Endodermal cell (in vitro differentiated cells): Measurements from ENCODE around the genes KRT37, KRT32, EIF1 and P3H4.

- PRO-cap = no peak
These were observed at the start of gene KRT37 for GRCh38 chr17:41424403-41424856. Gene KRT37 (minus strand): TSS chr17:41424585.

DNA sequence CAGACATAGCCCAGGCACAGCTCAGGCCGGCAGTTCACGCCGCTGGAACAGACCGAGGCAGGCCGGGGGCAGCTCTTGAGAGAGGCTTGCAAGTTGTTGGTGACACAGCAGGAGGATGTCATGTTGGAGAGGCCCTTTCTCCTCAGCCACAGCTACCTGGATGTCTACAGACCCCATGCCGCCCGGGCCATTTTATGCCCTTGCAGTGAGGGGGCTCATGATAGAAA is at the start of gene KRT32:
KRT32 (minus strand) TSS at position 183 of the 227 bp plus-strand sequence.
- PRO-cap = no peak

DNA sequence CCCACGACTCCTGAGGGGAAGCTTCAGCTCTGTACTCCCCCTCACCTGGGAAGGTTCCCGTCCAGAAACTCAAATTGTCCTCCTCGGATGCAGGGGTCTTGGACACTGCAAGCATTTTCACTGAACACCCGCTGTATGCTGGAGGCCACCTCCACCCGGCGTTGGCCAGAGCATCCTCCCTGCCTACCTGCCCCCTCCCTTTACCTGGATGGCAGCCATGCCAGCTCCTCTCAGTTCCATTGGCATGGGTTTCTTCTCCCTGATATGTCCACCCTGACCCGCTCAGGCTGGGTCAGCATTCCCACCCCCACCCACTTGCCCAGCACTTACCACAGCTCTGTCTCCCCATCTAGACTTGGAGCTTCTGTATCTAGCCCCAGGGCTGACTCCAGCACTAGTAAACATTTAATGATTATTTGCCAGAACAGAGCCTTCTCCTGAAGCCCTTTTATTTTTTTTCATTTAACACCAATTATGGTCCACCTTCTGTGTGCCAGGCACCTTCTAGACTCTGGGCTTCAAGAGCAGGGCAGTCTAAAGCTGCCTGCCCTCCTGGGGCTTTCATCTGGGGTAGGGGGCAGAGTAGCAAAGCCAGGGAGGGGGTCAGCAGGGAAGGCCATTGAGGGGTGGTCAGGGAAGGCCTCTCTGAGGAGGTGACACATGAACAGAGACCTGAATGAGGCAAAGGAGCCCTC is 8.8 kb upstream of the KRT19 start:
- PRO-cap = no peak

GRCh38 chr17:41582146-41582807 is 4.4 kb downstream of the KRT14 start:
- PRO-cap = no peak

- PRO-cap = no peak
These were observed 1.8 kb downstream of the KRT17 start for GRCh38 chr17:41622678-41622877.

GRCh38 chr17:41625516-41626052 is 1.2 kb upstream of the KRT17 start:
- PRO-cap = no peak

DNA sequence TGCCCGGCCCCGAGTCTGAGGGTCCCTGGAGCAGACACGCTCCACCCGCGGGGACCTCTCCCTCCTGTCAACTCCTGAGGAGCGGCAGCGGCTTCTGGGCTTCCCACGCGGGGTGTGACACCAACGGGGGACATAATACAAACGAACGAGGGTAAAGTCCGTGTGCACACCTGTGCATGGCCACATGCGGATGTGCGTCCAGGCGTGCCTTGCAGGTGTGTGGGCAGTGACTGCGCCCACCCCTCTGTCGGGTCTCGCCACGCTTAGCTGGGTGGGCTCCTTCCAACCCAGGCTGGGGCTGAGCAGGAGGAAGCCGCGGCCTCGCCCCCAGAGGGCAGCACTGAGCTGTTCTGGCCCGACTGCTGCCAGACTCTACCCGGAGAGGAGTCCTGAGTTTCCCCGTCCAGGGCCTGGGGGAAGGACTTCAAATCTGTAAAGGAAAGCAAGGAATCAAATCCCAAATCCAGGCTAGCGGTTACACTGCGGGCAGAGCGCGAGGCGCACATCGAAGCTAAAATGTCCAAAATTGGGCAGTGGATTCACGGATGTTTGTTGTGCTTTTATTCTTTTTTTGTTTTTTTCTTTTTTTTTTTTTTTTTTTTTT is 24.2 kb upstream of the KRT17 start:
- PRO-cap = no peak

GRCh38 chr17:41665216-41665875 is 23.3 kb upstream of the EIF1 start:
- PRO-cap = no peak

DNA sequence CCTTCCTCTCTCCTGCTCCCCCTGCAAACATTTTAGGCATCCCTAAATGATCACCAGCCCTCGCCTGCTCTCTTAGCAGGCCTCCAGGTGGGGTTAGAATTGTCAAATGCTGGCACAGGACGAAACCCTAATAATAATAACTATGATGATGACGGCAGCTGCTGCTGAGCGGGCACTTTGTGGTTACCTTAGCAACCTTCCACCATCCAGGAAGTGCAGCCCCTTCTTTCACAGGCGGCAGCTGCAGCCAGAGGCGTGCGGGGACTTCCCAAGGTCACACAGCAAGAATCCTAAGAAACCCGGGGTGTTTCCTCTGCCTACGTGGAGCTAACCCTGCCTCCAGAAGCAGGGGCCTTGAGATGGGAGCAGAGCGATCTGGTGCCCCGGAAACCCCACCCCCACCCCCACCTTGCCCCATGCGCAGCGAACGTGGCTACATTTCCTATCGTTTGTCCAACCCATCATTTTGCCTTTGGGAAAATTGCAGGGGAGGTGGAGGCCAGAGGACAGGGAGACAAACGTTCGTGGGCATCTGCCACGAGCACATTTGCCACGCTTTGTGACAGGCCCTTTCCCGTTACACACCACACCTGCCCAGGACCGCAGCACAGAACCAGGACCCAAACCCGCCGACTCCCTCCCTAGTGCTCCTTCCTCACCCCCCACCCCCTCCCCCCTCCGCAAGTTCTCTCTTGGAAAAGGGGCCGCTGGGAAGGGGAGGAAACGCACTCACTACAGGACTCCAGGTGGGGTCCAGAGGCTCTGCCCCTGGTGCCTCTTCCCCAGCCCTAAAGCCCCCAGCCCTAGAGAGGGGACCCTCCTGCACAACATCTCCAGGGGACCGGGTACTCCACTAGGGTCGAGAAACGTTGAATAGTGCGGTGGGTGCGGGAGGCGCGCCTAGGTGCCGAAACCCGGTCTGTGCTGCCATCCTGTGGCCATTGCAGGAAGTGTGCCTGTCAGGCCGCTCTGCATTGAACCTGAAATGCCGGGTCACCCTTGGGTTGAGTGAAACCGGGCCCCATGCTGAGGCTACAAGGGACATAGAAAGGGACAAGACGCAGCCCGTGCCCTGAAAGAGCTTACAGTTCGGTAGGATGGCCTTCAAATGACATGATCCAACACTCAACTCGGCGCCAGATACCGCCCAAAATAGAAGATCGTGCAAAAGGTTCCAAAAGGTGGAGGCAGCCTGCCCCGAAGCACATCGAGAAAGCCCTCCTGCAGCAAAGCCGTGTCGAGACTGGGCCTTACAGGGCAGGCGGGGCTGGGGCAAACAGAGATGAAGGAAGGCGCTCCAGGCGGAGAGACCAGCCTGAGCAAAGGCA is 22.0 kb upstream of the EIF1 start:
- PRO-cap = unidirectional peak, minus-strand start at position 875 of the sequence

DNA sequence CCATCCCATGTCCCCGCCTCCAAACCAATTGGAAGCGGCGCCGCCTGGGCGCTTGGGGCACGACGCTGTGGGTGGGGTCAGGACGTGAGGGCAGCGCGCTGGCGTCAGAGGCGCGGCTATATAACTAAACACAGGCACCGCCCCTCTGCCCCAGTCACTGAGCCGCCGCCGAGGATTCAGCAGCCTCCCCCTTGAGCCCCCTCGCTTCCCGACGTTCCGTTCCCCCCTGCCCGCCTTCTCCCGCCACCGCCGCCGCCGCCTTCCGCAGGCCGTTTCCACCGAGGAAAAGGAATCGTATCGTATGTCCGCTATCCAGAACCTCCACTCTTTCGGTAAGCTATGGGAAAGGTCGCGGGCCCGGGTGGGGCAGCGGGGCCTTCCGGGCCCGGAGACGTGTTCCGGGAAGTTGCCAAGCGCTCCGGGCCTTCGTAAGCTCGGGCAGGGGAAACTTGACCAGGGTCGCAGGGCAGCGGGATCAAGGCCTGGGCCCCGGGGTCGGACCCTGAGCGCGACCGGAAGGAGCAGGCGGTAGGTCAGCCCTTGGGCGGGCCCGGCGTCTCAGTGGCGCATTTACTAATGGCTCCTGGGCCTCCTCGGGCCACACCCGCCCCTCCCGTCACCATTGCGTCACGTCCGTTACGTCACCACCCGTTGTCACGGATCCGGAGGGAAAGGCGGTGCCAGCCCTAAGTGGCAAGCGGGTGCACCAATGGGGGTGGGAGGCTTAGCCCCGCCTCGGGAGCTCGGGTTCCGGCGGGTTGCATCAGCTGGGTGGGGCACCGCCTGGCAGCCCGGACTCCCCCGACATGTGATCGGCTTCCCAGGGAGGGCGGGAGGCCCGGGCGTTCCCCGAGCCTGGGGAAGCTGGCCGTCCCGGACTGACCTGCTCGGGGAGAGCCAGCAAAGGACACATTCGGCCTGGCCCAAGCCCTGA is at the start of gene EIF1:
EIF1 (plus strand) TSS at position 148 of the 934 bp plus-strand sequence.
- PRO-cap = bidirectional peak, plus-strand start at position 150 of the sequence, minus-strand start outside the sequence; bidirectional peak, plus-strand start at position 807 of the sequence, minus-strand start at position 563 of the sequence

- PRO-cap = no peak
These were observed 2.2 kb downstream of the EIF1 start for GRCh38 chr17:41690617-41691639.

GRCh38 chr17:41787005-41787264 is 424 bp upstream of the JUP start:
- PRO-cap = unidirectional peak, plus-strand start at chr17:41787127

- PRO-cap = bidirectional peak, plus-strand start at chr17:41812243, minus-strand start at chr17:41811944; bidirectional peak, plus-strand start at chr17:41812954, minus-strand start at chr17:41812726
These were observed at the start of gene P3H4 for GRCh38 chr17:41811883-41812866. Gene P3H4 (minus strand): TSS chr17:41811949.

DNA sequence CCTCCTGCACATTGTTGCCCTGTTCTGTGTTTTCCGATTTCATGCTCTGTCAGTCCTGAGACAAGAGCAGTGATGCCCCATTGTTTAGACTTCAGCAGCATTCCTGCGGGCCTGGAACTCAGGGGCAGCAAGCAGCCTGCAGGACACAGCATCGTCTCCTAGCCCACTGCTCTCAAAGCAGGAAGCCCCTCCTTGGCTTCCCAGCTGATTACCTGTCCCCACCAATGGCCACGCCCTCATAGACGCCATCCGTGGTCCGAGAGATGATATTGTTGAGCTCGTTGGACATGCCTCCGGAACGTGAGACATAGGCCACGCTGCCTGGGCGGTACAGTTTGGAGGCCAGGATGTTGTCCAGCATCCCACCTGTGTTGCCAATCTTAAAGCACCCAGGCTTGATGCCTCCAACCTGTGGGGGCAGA is 20.7 kb upstream of the KLHL11 start:
- PRO-cap = no peak

- PRO-cap = no peak
These were observed 13.6 kb downstream of the ACLY start for GRCh38 chr17:41905062-41905650.

- PRO-cap = no peak
These were observed 1.2 kb upstream of the ACLY start for GRCh38 chr17:41919860-41920441.

- PRO-cap = bidirectional peak, plus-strand start at chr17:41966076, minus-strand start at chr17:41965952
These were observed 788 bp upstream of the CNP start for GRCh38 chr17:41965603-41966410.

DNA sequence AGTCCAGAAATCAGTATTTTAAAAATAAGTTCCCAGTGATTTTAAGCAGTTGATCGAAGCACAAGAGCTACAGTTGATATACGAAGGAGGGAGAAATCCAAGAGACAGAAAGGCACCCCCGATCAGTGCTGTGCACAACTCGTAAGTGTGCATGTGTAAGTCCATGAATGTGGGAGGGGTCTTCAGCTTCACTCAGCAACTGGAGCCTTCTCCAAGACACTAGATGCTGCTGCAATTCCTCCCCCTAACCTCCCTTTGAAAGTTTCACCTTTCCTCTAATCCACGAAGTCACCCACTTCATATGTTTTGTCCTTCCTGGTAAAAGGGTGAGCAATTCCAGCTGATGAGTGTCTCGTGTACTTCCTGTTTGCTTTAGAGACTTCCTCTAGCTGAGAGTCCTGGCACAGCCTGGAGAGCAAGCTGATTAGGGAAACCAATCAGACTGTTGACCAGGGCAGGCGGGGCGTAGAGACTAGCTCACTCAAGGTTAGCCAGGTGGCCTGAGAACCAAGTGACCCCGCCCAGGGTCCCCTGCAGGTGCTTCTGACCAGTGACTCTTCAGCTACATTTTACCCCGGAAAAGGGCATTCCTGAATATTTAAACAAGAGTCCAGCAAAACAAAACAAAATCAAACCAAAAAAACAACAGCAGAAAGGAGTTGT is 13.0 kb downstream of the HSPB9 start:
- PRO-cap = no peak

DNA sequence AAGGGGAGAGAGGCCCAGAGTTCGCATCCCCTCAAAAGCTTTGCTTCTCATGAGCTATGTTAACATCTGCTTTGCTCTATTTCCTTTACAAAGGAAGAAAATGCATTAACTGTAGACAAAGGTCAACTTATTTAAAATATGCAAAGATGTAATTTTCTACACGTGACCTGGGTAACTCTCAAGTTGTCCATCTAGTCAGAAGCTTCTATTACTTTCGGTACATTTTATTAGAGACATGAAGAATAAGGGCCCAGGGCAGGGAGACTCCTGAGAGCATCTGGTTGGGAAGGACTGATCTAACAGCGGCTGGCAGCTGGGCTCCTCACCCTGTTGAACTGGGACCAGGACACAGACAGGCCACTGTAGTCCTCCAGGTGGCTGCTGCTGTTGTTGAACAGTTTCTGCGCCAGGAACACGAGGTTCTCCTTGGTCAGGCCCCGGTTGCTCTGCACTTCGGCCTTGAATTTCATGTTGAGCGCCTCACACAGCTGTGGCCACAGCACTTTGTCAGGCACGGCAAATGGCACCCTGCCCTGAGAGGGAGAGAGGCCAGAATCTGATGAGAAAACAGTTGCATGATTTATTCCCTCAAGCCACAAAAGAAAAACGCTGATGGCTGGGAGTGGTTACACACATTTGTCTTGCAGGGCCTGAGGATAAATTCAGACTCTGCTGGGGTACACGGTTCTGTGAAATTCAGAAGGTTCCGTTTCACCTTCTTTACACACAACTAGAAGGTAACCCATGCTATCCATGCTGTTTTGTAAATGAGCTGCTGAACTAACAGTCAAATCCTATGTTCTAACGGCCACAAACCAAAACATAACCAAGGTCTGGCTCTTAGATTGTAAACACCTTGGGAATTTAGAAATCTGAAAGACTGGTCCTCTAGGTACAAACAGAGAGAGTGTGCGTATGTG is 17.6 kb upstream of the GHDC start:
- PRO-cap = no peak

DNA sequence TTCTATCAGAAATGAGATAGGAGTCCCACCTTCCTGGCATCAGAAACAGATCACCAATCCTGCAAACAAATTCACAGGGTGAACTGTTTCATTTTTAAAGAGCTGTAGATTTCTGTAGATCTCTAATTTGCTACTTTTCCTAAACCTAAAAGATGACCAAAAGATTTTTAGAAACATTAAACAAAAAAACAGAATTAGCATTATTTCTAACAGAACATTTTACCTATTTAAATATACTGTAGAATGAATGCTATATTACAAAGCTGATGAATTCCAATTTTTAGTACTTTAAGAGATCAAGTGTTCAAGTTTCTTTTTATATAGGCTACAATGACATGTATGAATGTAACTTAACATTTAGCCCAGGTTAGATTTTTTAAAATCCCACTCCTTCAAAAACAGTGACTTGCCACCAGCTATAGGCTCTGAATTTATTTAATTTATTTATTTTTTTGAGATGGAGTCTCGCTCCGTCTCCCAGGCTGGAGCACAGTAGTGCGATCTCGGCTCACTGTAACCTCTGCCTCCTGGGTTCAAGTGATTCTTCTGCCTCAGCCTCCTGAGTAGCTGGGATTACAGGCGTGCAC is 7.5 kb downstream of the STAT5B start:
- PRO-cap = no peak